Occipital lobe (tissue), 2 donors: ENCODE data around the genes TNIP2 and ADD1.

DNA sequence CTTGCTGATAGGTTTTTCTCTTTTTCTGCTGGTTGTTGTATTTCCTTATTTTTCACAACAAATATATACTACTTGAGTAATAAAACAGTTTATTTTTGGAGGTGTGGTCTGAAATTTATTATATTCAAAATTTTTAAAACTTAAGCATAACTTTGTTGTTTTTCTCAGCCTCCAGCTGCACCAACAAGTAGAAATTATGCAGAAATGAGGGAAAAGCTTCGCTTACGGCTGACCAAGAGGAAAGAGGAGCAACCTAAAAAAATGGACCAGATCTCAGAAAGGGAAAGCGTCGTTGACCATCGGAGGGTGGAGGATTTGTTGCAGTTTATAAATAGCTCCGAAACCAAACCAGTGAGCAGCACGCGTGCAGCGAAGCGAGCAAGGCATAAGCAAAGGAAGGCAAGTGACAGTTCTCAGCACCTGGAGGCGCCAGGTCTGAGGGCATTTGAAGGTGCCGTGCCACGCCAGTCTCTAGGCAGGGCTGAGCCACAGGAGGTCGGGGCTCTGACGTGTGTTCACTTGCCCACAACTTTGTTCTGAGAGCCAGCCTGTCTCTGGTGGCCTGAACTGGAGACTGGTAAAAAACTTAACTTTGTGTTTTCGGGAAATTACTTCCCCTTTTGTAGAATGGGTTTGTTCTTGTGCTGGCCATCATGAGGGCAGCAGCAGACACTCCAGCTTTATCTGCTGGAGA, 59.8 kb downstream of the TNIP2 start:
- RAMPAGE, long total RNA = no peak

DNA sequence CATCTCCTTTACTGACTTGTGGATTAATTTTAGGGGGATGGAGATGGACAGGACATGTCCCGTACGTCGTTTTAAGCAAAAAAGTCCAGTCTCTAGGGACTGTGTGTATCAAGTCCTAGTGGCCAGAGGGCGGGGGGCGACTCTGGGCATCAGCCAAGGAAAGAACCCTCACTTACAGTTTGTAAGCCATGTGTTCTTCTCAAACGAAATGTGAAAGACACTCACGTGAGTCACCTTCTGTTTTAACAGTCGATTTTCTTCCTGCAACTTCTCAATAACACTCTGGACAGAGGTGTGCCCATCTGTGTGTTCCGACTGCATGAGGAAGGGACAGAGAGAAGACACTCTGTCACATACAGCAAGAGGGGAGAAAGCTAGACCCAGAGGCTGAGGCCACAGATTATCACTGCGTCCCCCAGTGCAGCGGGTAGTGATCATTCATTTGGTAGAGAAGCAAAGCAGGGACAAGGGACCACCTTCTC, 10.9 kb downstream of the TNIP2 start:
- RAMPAGE, long total RNA = no peak

- RAMPAGE, long total RNA = no peak
Observed at GRCh38 chr4:2755720-2756697, at the start of gene TNIP2. TNIP2 (minus strand) TSS chr4:2756336.

- RAMPAGE, long total RNA = no peak
Observed at GRCh38 chr4:2806167-2806909, 13.5 kb downstream of the SH3BP2 start.

- RAMPAGE, long total RNA = no peak
Observed at GRCh38 chr4:2811468-2812542, 18.9 kb downstream of the SH3BP2 start.

DNA sequence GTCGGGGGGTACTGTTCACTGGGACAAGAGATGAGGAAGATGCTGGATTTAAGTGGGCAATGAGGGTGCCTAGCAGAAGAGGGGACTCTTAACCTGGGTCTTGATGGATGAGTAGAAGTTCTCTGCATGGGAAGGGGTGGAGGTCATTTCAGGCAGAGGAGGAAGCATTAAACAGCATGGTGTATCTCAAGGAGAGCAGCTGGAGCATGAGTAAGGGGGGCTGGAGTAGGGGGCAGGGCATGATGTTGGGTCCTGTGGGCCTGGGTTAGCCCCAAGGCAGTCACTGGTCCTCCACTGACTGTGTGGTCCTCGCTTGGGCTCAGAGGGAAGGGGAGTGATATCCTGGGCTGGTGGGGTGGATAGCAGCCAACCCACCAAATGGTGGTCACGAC, 24.0 kb upstream of the ADD1 start:
- RAMPAGE, long total RNA = no peak

- RAMPAGE, long total RNA = no peak
Observed at GRCh38 chr4:2824449-2825276, 19.0 kb upstream of the ADD1 start.

DNA sequence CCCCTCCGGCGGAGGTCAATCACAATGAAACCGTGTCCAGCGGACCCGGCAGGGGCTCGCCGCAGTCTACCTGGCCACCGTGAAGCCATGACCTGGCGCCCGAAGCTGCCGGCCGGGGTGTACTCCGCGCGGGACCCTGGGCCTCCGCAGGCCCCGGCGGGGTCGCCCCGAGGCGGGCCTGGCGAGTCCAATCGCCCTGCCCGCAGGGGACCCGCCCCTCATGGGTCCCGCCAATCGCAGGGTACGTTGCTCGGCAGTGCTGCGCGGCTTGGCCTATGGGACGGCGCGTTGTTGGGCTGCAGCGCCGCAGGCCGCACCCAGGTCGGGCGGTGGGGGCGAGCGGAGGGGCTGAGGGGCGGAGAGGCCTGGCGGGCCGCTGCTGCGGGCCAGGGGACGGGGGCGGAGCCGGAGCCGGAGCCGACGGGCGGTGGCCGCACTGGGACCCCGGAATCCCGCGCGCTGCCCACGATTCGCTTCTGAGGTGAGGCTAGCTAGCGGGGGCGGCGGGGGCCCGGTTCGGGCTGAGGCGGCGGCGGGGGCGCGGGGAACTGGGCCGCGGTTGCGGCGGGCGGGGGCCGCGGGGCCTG, at the start of gene ADD1:
Gene ADD1 (plus strand): TSS at position 301 of the 587 bp plus-strand sequence.
- RAMPAGE, long total RNA = no peak

GRCh38 chr4:2904495-2905070, 30.0 kb downstream of the MFSD10 start:
- RAMPAGE, long total RNA = no peak

GRCh38 chr4:2935079-2935731, 580 bp upstream of the MFSD10 start:
- RAMPAGE, long total RNA = no peak

DNA sequence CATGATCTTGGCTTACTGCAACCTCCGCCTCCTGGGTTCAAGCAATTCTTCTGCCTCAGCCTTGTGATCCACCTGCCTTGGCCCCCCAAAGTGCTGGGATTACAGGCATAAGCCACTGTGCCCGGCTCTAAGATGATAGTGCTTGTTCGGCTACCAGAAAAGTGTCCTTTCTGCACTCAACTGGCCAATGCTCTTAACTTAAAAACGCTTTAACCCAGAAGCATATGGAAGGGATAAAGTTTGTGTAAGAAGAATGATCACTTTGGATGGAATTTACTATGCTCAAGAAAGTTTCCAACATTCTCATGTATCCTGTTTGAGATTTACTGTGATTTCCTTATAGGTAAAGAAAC, 26.1 kb downstream of the GRK4 start:
- RAMPAGE, long total RNA = no peak

DNA sequence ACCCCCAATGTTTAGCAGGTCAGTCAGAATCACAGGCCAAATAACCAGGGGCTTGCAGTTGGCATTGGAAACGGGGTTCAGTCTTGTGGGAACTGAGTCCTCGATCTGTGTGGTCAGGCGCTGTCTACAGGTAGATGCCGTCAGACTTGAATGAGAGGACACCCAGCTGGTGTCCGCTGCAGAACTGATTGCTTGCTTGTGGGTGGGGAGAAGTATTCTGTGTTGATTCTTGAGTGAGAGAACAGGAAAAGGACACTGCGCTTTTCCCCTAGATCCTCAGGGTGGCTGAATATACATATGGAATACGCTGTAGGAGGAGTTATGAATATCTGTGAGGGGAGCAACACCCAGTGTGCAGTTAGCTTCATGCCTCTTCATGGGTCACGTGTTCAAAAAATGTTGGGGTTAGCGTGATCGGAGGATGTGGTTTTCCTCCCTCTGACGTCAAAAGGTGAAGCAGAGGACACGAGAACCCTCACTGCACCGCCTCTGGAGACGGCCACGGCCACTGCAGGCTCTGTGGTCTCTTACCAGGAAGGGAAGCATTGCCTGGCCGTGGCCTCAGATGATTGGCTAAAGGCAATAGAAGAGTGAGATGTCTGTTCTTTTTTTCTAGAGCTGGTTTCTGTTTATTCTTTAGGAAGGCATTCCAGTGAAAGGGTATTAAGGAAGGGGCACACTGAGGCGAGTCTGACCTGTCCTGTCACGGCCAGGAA, 29.1 kb upstream of the HTT start:
- RAMPAGE, long total RNA = no peak

DNA sequence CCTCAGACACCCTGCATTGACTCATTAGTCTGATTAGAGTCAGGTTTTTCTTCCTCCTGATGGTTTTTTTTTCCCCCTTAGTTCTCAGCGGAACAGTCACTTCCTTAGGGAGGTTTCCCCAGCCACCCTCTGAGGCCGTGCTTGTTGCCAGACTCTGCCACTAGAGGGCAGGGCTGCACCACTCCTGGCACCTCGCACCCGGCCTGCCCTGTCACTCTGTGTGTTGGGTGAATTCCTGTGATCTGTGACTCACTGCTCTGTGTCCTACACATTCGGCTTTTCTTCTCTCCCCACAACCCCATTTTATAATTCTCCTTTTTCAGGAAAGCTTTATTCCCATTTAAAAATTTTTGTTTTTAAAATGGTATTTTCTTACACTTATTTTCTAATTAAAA, 32.1 kb downstream of the HTT start:
- RAMPAGE, long total RNA = no peak

GRCh38 chr4:3235047-3235932, 13.7 kb upstream of the MSANTD1 start:
- RAMPAGE, long total RNA = no peak

GRCh38 chr4:3261417-3261892, 12.5 kb downstream of the MSANTD1 start:
- RAMPAGE, long total RNA = no peak

- RAMPAGE, long total RNA = no peak
Observed at GRCh38 chr4:3285292-3286194, 7.3 kb upstream of the RGS12 start.

DNA sequence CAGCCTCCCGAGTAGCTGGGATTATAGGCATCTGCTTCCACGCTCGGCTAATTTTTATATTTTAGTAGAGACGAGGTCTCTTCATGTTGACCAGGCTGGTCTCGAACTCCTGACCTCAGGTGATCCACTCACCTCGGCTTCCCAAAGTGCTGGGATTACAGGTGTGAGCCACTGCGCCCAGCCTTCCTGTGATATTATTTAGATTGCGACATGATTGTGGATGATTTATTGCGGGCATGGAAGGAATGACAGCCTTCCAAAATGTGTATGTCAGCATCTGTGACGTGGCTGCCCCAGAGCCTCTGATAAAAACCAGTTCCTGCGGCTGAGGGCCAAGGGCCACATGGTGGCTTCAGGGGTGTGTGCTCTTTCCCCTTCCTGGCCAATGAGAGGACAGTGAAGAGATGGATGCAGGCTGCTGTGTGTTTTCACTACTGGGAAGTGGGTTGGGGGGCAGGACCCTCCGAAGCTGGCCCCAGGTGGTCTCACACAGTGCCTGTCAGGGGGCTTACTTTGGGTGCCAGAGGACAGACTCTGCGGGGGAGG, 57.4 kb upstream of the HGFAC start:
- RAMPAGE, long total RNA = no peak

- RAMPAGE, long total RNA = no peak
Observed at GRCh38 chr4:3386059-3386548, 55.7 kb upstream of the HGFAC start.

DNA sequence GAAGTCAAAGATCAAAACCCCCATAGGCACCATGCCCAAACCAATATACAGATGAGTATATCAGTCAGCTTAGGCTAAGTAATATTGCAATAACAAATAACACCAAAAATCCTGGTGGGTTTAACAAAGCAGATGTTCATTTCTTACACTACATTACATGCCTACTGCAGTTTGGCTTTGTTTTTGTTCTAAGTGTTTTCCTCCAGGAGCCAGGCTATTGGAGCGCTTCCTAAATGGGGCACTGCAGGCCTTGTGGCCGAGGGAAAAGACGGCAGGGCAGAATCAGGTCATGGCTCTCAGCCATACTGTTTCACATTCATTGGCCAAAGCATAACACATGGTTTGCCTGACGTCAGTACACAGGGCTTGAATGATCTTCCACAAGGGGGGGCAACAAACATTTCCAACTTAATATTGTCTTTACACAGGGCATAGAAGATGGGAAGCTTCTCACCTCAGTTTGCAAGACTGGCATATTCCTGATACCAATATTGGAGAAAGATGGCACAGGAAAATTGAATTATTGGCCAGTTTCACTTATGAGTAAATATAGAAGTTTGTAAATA, 42.0 kb upstream of the HGFAC start:
- RAMPAGE, long total RNA = no peak

DNA sequence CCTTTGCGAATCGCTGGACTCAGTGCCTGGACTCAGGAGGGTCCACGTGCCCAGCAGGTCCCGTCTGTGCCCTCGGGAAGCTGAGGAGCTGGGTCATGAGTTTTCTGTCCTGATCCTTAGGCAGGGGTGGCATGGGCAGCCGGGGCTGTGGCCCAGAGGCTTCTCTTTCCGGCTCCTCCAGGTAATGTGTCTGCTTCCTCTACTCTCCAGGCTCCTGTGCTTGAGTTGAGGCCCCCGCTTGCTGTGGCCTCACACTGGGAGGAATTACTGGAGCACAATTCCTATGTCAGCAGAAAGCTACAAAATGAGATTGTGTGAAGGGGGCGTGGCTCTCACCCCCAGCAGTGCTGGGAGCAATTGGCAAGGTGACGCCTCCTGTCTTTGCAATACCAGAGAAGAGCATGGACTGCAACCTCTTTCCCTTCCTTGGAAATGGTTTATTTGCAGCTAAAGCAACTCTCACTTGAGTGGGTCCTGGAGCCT, 33.1 kb upstream of the HGFAC start:
- RAMPAGE, long total RNA = no peak